ENCODE measurements around a stretch of chr9.

DNA sequence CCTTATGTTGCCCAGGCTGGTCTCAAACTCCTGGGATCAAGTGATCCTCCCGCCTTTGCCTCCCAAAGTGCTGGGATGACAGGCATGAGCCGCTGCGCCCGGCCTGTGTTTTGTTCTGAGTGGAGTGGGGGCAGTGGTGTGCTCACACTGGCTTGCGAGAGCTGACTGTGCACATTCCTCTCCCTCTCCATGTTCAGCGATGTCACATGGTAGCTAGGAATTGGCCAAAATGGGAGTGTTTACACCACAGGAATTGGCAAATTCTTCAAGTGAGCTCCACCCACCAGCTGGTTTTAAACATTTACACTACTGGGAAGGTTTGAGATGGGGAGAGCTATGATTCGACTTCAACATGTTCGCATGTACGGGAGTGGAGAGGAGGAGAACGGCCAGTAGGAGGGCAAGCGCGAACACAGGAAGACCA lies 16.8 kb downstream of the IER5L start:
- PRO-cap, 3 experiments: no peak in any of the 3 experiments
- RRBS: no CpG with 5 or more reads among the region's 12 CpGs

DNA sequence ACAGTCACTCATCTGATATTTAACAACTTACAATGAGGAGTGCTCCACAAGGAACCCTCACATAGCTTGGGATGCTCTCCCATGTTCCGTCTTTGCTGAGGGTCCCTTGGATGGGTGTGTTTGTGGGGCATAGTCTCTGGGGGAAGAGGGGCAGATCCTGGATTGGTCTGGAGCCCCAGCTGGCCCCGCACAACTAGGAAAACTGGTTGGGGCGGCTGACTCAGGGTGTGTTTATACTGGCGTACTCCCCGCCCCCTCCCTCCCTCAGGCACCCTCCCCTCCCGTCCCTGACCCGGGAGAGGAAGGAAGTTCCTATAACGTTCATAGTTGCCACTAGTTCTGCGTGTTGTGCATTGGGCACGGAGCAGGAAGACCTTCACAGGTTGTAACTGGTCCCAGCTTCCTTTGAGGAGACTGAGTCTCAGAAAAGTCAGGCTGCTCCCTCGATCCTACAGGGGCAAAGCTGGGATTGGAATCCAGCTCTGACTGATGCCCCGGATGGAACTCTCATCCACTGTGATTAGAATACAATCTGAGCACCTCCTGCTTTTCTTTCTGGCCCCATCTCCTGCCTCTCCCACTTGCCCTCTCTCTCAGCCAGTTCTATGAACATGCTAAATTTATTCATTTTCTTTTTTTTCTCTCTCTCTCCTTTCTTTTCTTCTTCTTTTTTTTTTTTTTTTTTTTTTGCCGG lies 11.0 kb downstream of the IER5L start:
- PRO-cap, 3 experiments: peak in 3 of 3 experiments; most common plus-strand start position 336 of the sequence (in 3); most common minus-strand start position 204 of the sequence (in 3)
- RRBS: no CpG with 5 or more reads among the region's 13 CpGs

GRCh38 chr9:129170249-129171015 lies 7.6 kb downstream of the IER5L start:
- PRO-cap, 3 experiments: no peak in any of the 3 experiments
- RRBS: no CpG with 5 or more reads among the region's 11 CpGs

GRCh38 chr9:129173560-129174397 lies 4.3 kb downstream of the IER5L start:
- PRO-cap, 3 experiments: peak in 3 of 3 experiments; most common plus-strand start chr9:129174253 (in 2); most common minus-strand start chr9:129174141 (in 3)
- RRBS: 2% methylated on average over 10 of the region's 46 CpGs

- PRO-cap, 3 experiments: peak in 2 of 3 experiments; most common minus-strand start chr9:129177211 (in 2)
- RRBS: 1% methylated on average over 26 of the region's 71 CpGs
Observed at GRCh38 chr9:129176607-129177384, 1.3 kb downstream of the IER5L start.

GRCh38 chr9:129178868-129179507 lies 927 bp upstream of the IER5L start:
- PRO-cap, 3 experiments: no peak in any of the 3 experiments
- RRBS: no CpG with 5 or more reads among the region's 19 CpGs

GRCh38 chr9:129182115-129182531 lies 4.1 kb upstream of the IER5L start:
- PRO-cap, 3 experiments: no peak in any of the 3 experiments
- RRBS: no CpG with 5 or more reads among the region's 4 CpGs

- PRO-cap, 3 experiments: peak in 1 of 3 experiments; most common plus-strand start chr9:129198688 (in 1); most common minus-strand start chr9:129198605 (in 1)
- RRBS: no CpG with 5 or more reads among the region's 40 CpGs
Observed at GRCh38 chr9:129198171-129199332, 20.5 kb upstream of the IER5L start.

GRCh38 chr9:129227798-129228209 lies 49.7 kb upstream of the IER5L start:
- PRO-cap, 3 experiments: no peak in any of the 3 experiments
- RRBS: no CpG with 5 or more reads among the region's 11 CpGs

DNA sequence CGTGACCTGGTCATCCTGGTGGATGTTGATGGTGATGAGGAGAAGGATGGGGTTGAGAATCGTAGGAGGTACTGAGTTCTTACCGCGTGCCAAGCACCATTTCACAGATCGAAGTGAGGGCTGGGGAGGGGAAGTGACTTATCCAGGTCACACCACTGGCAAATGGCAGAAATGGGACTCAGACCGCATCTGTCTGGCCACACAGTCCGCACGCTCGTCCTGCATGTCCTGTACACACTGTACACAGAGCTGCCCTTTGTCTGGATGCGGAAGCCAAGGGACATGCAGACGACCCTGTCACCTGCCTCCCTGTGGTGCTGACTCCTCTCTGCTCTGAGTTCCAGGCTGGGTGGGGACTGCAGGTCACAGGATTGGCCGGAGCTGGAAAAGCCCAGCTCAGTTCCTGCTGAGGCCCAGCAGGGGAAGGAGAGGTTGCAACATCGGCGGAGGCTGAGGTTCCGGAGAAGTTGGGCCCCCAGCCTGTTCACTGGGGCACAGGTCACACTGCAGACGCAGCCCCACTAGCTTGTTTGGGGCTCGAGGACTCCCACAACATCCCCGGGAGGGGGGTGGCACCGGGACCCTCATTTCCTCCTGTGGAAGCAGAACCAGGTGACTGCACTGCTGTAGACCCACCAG lies 165.7 kb upstream of the IER5L start:
- PRO-cap, 3 experiments: peak in 3 of 3 experiments; most common plus-strand start position 399 of the sequence (in 3); most common minus-strand start position 115 of the sequence (in 2)
- RRBS: 7% methylated on average over 4 of the region's 19 CpGs

- PRO-cap, 3 experiments: peak in 3 of 3 experiments; most common plus-strand start chr9:129414529 (in 1); most common minus-strand start chr9:129414455 (in 3)
- RRBS: 15% methylated on average over 10 of the region's 49 CpGs
Observed at GRCh38 chr9:129414315-129415502, 206.2 kb downstream of the C9orf50 start.

DNA sequence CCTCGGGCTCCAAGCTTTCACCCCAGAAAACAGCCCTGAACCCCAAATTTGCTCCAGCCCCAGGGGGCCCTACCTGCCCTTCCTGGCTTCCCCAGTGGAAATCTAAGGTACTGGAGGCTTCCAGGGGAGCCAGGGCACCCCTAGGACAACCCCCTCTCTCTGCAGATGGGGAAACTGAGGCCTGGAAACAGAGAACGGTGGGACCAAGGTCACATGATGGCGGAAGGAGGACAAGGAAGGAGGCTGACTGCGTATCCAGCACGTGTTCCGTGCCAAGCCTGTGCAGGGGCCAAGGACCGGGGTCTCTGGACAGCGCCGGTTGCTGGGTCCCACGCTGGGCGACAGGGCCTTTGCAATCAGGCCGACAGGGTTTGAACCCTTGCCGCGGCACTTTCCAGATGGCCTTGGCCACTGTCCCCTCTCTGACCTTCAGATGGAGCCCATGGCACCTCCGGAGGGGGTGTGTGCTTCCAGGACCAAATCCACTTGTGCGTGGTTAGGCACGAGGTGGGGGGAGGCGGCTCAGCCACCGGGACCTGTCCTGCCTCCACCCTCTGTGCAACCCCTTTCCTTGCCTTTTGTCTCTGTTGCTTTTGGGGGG lies 183.1 kb downstream of the C9orf50 start:
- PRO-cap, 3 experiments: no peak in any of the 3 experiments
- RRBS: 6% methylated on average over 4 of the region's 19 CpGs

GRCh38 chr9:129571211-129571951 lies 49.5 kb downstream of the C9orf50 start:
- PRO-cap, 3 experiments: no peak in any of the 3 experiments
- RRBS: no CpG with 5 or more reads among the region's 8 CpGs

DNA sequence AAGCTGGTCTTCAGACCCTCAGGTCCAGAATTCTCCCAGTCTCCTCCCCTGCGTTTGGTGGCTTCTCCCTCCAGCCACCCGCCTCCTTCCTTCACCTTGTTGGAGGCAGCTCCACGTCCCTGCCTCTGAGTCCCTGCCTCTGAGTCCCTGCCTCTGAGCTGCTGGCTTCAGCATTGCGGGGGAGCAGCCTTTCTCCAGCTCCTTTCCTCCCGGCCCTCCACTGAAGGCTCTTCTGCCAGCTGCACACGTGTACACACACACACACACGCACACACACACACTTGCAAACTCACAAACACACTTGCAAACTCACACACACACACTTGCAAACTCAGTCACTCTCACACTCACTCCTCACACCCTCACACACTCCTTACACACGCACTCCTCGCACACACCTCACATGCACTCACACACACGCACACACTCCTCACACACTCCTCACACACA lies 45.1 kb downstream of the C9orf50 start:
- PRO-cap, 3 experiments: no peak in any of the 3 experiments
- RRBS: no CpG with 5 or more reads among the region's 10 CpGs

GRCh38 chr9:129597719-129598456 lies 23.0 kb downstream of the C9orf50 start:
- PRO-cap, 3 experiments: peak in 3 of 3 experiments; most common plus-strand start chr9:129598090 (in 1); most common minus-strand start chr9:129598019 (in 3)
- RRBS: 10% methylated on average over 7 of the region's 23 CpGs

GRCh38 chr9:129612342-129612653 lies 8.6 kb downstream of the C9orf50 start:
- PRO-cap, 3 experiments: no peak in any of the 3 experiments
- RRBS: no CpG with 5 or more reads among the region's 7 CpGs

GRCh38 chr9:129762098-129762375 lies 9.2 kb upstream of the PTGES start:
- PRO-cap, 3 experiments: no peak in any of the 3 experiments
- RRBS: no CpG with 5 or more reads among the region's 2 CpGs

- PRO-cap, 3 experiments: peak in 1 of 3 experiments; most common plus-strand start chr9:129763491 (in 1)
- RRBS: no CpG with 5 or more reads among the region's 1 CpG
Observed at GRCh38 chr9:129763150-129763558, 10.3 kb upstream of the PTGES start.

- PRO-cap, 3 experiments: no peak in any of the 3 experiments
- RRBS: no CpG with 5 or more reads among the region's 6 CpGs
Observed at GRCh38 chr9:129814363-129814815, 9.5 kb downstream of the TOR1A start.

- PRO-cap, 3 experiments: no peak in any of the 3 experiments
- RRBS: no CpG with 5 or more reads among the region's 13 CpGs
Observed at GRCh38 chr9:129856096-129856977, 21.1 kb downstream of the USP20 start.

Data from breast (tissue), 4 donors.